ENCODE measurements around a stretch of chr5.

- RRBS: 61% methylated on average over 5 of the region's 8 CpGs
These were observed 301.0 kb downstream of the NR3C1 start for GRCh38 chr5:143102301-143102994.

DNA sequence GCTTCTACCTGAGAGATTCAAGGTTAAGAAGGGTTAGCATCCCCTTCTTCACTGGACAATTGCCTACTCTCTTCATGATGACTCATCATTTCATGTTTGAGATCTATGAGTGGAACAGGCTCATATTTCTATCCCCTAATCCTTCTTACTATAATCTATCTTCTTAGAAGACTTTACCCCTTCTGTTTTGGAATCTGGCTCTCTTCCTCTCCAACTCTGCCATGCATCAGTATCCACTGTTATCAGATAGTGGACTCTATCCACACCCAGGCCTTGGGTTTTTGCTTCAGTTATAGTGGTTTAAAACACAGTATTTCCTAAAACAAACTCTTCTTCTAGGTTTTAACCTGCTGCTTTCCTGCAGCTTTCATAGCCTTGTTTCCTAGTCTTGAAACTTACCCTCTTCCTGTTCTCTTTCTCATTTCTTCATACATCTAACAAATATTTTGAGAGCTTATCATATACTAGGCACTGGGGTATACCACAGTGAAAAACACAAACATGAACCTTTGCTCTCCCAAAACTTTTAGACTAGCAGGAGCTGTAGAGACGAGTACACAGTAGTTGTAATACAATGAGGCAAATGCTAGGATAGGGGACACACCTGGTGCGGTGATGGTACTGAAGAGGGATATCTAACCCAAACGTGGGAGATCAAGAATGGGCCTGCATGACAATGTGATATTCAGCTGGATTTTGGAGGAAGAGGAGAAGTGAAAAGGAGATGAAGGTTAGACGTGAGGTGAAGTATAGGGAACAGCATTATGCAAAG lies 54.0 kb downstream of the NR3C1 start:
- RRBS: no CpG with 5 or more reads among the region's 4 CpGs

- RRBS: no CpG with 5 or more reads among the region's 57 CpGs
These were observed 1.4 kb upstream of the NR3C1 start for GRCh38 chr5:143404724-143405534.

GRCh38 chr5:143507141-143507686 lies 103.7 kb upstream of the NR3C1 start:
- RRBS: no CpG with 5 or more reads among the region's 1 CpG

GRCh38 chr5:144187571-144188323 lies 17.1 kb downstream of the KCTD16 start:
- RRBS: no CpG with 5 or more reads among the region's 3 CpGs

GRCh38 chr5:145500646-145501056 lies 334.5 kb downstream of the PRELID2 start:
- RRBS: no CpG with 5 or more reads among the region's 5 CpGs

GRCh38 chr5:145510263-145511130 lies 324.6 kb downstream of the PRELID2 start:
- RRBS: no CpG with 5 or more reads among the region's 3 CpGs

DNA sequence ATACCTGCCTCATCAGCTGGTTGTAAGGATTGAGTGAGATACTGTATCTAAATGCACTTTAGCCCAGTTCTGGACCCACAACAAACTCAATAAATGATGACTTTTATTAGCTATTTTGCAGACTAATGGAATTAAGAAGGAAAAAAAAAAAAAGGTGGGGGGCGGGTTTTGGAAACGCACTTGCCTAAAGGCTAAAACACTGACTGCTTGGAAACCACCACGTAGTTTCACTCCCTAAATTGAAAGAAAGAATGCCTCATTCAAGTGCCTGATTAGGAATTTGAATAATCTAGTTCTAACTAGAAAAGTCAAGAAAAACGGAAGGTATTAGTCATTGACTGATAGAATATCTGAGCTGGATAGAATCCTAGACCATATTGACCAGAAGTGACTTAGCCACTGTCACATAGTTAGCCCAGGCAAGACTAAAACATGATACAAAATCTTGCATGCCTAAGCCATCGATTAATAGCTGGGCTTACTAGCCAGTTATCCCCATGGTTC lies 40.0 kb downstream of the SH3RF2 start:
- RRBS: no CpG with 5 or more reads among the region's 5 CpGs

DNA sequence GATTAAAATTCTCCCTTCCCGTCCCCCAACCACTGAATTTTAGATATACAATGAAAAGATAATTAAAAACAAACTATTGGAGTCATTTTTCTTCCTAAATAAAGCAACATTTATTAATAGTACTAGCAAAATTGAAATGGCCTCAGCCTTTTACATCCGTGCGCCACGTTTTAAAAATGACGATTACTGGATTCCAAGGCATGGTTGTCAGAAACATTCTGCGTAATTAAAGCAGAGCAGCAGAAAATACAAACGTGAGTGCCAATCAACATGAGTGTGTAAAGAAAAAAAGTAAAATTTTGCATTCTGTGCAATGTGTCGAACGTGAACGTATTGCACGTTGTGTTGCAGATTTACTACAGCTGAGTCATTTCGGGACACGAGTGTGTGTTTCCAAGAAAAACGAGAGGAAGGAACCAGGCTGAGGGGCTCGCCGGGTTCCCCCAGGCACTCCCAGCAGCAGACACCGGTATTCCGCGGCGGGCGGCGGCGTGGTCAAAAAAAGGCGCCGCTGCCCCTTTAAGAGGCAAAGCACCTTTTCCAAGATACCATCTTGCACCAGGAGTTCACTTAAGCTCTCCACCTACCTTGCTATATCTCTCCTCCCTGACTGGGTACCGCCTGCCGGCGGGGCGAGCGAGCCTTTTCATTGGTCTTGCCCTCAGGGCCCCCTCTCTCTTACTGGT lies 418 bp upstream of the RBM27 start:
- RRBS: no CpG with 5 or more reads among the region's 30 CpGs

DNA sequence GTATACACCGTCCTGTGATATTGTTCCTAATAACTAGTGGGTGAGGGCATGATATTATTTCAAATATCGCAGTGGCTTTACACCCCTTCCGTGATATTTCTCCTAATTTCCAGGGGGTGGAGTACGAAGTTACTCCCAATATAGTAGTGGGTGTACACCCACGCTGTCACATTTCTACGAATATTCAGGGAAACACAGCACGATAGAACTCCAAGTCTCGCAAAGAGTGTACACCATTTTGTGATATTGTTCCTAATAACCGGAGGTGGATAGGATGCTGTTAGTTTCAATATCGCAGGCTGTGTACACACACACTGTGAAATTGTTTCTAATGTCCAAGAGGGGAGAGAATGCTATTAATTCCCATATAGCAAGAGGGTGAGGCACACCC lies 865 bp upstream of the STK32A start:
- RRBS: no CpG with 5 or more reads among the region's 10 CpGs

DNA sequence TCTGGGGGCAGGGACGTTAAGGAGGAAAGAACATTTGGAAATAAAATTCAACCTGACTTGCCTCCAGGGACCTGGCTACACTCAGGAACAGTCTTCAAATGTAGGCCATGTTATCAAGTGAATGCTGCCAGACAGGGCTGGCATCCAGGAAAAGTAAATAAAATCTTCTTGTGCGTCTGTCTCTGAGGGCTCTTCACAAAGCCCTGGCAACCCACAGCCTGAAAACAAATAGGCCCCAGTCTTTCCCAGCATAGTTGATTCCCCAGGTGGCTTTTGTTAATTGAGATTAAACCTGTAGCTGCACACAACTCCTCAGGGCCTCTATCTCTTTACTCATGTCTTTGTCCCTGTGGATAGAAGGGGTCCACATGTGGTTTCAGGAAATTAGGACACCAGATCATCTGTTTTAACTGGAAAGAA lies 55.5 kb downstream of the STK32A start:
- RRBS: no CpG with 5 or more reads among the region's 2 CpGs

DNA sequence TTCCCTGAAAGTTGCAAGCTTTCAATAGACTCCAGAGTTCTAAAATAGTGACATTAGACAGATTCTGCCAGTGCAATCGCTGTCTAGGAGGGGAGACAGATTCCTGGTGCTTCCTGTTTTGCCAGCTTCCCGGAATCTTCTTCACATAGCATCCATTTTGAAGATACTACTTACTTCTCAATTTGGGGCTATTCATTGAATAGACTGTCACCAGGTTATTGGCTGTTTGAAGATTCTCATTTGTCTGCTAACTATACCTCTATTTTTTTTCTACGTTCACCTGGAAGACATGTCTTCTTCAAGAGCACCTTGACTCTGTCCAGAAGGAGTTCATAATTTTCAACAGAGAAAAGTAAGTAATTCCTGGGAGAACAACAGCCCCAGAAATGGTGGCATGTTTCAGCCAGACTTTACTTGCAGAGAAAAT lies 126.7 kb downstream of the DPYSL3 start:
- RRBS: no CpG with 5 or more reads among the region's 3 CpGs

- RRBS: no CpG with 5 or more reads among the region's 19 CpGs
These were observed 61.3 kb downstream of the JAKMIP2 start for GRCh38 chr5:147721302-147721639.

- RRBS: 46% methylated on average over 2 of the region's 24 CpGs
These were observed 6.6 kb upstream of the SCGB3A2 start for GRCh38 chr5:147871581-147872574.

DNA sequence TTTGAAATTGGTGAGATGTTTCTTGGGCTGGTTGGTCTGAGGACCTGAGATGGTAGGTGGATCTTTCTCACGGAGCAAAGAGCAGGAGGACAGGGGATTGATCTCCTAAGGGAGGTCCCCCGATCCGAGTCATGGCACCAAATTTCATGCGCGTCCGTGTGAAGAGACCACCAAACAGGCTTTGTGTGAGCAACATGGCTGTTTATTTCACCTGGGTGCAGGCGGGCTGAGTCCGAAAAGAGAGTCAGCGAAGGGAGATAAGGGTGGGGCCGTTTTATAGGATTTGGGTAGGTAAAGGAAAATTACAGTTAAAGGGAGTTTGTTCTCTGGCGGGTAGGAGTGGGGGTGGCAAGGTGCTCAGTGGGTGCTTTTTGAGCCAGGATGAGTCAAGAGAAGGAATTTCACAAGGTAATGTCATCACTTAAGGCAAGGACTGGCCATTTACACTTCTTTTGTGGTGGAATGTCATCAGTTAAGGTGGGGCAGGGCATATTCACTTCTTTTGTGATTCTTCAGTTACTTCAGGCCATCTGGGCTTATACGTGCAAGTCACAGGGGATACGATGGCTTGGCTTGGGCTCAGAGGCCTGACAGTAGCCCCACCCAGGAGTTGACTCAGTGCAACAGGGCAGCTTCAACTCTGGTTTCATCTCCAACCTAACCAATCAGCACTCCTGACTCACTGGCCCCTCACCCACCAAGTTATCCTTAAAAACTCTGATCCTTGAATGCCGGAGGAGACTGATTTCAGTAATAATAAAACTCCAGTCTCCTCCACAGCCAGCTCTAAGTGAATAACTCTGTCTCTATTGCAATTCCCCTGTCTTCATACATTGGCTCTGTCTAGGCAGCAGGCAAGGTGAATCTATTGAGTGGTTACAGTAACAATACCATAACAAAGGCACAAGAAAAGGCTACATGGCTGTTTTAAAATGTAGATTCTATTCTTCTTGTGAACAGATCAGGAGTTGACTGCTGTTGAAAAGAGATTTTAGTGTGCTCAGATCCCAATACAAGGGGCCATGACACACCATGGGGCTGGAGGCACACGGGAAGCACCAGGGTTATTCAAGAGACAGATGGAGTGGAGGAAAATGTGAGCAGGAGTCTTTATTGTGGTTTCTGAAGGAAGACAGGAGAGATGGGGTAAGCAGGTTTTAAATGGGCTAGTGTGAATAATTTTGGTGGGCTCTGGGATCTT lies 4.2 kb upstream of the SCGB3A2 start:
- RRBS: no CpG with 5 or more reads among the region's 15 CpGs

DNA sequence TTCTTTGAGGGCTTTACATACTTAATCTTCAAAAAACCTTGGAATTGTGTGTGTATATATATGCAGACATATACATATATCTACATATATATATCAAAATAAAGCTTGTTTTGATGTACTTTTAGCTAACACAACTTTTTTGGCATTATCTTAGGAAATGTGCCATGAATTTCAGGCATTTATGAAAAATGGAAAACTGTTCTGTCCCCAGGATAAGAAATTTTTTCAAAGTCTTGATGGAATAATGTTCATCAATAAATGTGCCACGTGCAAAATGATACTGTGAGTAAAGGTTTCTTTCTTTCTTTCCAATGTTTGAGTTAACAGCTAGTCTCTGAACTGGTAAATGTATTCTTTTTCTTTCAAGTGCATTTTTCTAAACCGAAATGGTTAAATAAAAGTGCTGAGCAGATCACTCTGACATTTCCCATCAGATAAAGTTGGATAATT lies 6.4 kb downstream of the SPINK5 start:
- RRBS: no CpG with 5 or more reads among the region's 2 CpGs

DNA sequence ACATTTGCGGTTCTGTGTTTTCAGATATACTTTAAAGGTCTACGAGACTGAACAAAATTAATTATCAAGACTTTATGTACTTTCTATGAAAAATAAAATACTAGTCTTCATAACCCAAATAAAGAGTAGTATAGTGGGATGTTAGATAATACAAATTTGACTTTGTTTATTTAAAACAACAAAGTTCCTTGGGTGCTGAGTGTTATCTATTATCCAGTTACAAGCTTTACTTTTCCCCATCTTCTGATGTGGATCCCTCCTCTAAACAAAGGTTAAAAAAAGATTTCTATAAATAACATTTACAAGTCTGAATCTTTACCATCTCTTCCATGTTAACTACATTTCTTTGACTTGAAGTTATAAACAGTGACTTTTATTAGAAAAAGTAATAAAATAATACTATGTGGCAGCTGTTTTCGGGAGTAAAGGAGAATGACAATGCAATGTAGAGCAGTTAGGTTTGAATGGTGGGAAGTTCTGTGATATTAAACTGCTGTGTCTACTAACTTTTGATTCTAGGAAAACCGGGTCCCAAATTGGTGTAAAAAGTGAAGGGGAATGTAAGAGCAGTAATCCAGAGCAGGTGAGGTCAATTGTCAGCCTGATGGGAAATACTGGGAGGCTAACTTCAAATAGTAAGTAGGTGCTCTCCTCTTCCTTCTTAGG lies 24.4 kb downstream of the SPINK5 start:
- RRBS: no CpG with 5 or more reads among the region's 4 CpGs

GRCh38 chr5:148118678-148119173 lies 49.6 kb upstream of the SPINK14 start:
- RRBS: no CpG with 5 or more reads among the region's 6 CpGs

GRCh38 chr5:148829799-148830411 lies 3.5 kb downstream of the ADRB2 start:
- RRBS: no CpG with 5 or more reads among the region's 5 CpGs